Occipital lobe (tissue), 2 donors: ENCODE measurements around a stretch of chr7.

GRCh38 chr7:156818152-156818618, 74.8 kb downstream of the LMBR1 start:
- RAMPAGE, long total RNA: no peak

DNA sequence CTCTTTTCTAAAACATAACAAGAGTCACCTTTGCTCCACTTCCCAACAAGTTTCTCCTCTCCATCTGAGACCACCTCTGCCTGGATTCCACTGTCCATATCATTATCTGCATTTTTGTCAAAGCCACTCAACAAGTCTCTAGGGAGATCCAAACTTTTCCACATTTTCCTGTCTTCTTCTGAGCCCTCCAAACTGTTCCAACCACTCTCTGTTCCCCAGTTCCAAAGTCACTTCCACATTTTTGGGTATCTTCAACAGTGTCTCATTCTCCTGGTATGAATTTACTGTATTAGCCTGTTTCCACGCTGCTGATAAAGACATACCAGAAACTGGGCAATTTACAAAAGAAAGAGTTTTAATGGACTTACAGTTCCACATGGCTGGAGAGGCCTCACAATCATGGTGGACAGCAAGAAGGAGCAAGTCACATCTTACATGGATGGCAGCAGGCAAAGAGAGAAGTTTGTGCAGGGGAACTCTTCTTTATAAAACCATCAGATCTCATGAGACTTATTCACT, 31.1 kb downstream of the LMBR1 start:
- RAMPAGE, long total RNA: no peak

DNA sequence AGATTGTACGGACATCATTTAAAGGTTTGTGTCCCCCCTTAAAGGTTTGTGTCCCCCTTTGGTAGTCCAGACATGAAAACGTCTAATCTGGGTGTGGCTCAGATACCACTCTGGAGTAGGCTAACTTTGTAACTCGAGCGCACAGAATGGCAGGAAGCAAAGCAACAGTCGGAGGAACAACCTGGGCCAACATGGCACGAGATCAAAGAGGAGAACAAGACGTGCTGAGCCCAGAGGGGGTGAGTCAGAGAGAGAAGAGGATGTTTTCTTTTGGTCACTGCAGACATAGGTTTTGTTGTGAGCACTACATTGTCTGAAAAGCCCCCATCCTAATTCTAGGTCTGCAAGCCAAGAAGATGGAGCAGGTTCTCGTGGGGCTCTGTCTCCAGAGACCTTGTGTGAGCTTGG, 10.5 kb upstream of the LMBR1 start:
- RAMPAGE, long total RNA: no peak

- RAMPAGE, long total RNA: no peak
These were observed 97.7 kb upstream of the DNAJB6 start for GRCh38 chr7:157239008-157239695.

DNA sequence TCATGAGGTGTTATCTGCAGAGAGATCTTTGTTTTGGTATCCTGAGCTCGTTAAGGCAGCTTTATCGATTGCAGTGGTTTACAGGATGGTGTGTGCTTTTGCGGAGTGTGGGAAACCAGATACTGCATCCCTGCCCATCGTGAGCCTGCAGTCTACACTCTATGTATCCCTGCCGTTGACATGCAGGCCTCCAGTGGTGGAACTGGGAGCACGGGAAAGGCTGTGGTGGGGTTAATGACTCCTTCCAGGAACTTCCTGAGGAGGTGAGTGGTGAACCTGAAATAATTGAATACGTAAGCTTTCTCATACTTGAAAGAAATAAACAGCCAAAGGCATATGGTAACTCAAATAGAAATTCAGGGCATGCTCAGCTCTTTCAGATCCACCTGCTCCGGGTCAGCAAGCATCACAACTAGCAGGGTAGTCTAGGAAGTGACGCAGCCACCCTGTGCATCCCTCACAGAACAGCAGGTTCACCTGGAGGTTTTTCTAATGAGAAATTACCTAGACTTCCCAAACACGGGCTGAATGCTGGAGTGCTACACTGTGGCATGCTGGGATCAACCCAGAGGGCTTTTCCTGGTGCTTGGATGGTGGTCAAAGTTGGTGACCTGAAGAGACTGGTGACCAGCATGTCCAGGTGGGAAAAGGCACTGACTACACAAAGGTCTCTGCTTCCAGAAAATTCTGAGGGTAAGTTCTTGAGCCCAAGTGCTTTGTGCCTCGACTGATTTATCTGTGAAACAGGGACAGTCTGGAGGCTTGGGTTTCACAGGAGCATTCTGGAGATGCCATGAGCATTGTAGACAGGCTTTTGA, 66.8 kb upstream of the DNAJB6 start:
- RAMPAGE, long total RNA: no peak

GRCh38 chr7:157271568-157272611, 64.9 kb upstream of the DNAJB6 start:
- RAMPAGE, long total RNA: no peak

GRCh38 chr7:157273095-157274226, 63.3 kb upstream of the DNAJB6 start:
- RAMPAGE, long total RNA: no peak

- RAMPAGE, long total RNA: no peak
These were observed 51.4 kb downstream of the DNAJB6 start for GRCh38 chr7:157388189-157388696.

- RAMPAGE, long total RNA: no peak
These were observed 420.6 kb downstream of the DNAJB6 start for GRCh38 chr7:157757254-157757898.

DNA sequence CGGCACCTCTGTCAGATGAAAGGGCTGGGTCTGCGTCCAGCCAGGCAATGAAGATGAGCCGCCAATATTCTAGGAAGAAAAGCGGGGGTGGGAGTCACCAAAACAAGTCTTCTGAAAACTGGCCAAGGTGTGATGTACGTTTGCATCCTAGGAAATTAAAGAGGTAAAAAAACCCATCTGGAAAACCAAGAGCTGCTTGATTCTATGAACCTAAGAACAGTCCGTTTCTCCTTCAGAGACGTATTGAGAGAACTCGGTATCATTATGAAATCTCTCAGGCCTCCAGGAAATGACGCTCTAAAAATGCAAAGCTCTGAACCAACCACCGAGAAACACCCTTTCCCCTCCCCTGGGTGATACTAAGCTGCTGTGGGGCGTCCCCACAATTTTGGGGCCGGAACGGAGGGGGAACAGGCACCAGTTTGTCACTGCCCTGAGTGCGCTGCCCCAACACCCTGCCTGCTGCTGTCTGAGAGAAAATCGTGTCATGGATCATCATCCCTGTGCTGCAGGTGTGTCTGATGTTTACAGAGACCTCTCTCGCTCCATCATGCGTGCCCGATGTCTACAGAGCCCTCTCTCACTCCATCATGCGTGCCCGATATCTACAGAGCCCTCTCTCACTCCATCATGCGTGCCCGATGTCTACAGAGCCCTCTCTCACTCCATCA, 509.4 kb downstream of the DNAJB6 start:
- RAMPAGE, long total RNA: no peak

DNA sequence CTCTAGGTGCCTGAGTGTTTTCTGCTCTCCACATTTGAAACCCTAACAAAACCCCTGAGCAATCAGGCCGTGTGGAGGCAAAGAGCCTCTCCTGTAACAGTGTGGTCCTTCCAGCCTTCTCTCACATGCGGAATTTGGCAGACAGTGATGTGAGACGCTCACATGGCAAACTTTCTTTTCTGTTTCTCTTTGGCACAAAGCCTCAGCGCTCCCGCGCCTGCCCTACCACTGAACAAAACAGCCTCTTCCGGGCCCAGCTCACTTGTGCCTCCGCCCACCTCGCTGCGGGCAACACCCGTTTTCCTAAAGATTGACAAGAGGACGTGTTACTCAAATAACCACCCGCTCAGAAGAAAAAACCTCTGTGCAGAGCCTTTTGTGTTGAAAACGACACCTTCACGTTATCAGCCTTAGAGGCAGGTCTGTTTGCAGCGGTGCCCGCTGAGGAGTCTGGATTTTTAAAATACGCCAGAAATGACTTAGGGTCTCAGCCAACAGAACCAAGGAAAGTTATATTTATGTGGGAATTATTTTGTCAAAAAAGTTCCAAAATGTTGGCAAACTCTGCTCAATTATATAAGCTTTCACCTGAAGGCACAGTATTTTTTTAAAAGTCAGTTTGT, 515.0 kb downstream of the DNAJB6 start:
- RAMPAGE, long total RNA: no peak

- RAMPAGE, long total RNA: no peak
These were observed 211.7 kb downstream of the PTPRN2 start for GRCh38 chr7:158375989-158376351.

GRCh38 chr7:158407613-158408208, 179.9 kb downstream of the PTPRN2 start:
- RAMPAGE, long total RNA: no peak

DNA sequence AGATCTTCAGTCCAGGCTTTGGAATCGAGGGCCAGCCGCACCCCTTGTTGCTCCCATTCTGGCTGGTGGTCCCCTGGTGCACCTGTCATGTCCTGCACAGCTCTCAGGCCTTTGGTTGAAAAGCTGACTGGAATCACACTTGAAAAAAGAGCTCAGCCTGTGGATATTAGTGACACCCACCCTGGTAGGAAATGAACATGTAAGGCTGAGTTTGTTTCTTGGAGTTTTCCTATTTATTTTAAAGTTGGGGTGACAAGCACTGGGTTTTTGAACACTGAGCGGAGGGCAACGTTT, 166.6 kb downstream of the PTPRN2 start:
- RAMPAGE, long total RNA: no peak

- RAMPAGE, long total RNA: no peak
These were observed 47.7 kb downstream of the PTPRN2 start for GRCh38 chr7:158540013-158540268.

- RAMPAGE, long total RNA: no peak
These were observed 5.9 kb downstream of the PTPRN2 start for GRCh38 chr7:158581704-158582208.

- RAMPAGE, long total RNA: no peak
These were observed 41.5 kb downstream of the NCAPG2 start for GRCh38 chr7:158662987-158663665.

DNA sequence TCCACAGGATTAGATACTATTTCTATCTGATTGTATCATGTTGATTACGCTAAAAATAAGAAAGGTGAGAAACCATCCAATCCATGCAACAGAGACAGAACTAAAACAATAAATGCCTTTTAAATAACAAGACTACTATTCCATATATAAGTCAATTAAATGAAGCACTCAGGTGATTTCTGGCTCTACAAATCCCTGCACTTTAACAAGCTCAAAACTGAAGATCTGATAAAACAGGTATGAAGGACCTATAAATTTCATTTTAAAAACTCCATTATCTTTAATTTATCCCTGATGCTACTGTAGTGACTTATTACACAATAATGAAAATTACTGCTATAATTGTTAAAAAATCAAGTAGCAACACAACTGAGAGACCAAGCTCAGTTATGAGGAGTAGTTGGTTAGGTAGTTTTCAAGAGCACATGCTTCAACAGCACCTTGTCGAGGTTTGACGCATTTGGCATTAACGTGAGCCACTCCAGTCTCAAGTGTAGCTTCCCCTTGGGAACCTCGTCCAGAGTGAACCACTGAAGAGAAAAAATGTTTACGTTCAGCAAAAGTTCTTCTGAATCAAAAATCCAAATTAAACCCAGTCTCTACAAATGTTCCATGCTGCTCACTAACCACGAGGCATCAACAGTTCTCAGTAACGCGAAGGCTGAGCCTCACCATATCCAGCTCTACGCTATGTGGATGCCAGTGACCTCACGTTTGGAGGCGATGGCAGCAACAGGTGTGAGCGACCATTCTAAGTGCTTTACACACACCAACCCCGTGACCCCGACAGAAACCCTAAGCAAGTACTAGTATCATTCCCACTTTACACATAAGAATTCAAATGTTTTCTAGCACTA, 55.2 kb upstream of the NCAPG2 start:
- RAMPAGE, long total RNA: no peak

- RAMPAGE, long total RNA: no peak
These were observed 16.2 kb downstream of the ESYT2 start for GRCh38 chr7:158813143-158813489.

DNA sequence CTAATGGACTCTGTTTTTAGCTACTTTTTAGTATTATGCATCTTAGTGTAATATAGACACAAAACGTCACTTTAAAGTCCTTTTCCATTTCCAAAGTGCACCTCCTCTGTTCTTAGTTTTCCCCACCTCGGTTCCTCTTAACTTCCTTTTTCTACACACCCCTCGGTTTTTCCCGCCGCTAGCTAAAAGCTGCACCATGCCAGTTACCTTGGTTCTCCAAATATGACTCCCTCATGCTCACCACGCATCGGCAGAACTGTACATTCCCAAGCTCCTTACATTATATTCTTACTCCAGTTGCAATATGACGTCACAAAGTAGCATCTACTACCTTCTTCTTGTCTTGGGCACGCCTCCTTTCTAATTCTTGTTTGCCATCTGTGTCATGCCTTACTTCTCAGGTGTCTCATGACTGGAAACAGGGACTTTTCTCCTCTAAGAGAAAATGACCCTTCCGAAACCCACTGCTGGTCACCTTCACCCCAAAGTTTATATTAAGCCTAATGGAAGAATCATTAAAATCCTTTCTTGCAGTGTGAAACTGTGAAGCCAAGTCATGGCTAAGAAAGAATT, 1.9 kb downstream of the ESYT2 start:
- RAMPAGE, long total RNA: no peak